ENCODE measurements around a stretch of chr2.

DNA sequence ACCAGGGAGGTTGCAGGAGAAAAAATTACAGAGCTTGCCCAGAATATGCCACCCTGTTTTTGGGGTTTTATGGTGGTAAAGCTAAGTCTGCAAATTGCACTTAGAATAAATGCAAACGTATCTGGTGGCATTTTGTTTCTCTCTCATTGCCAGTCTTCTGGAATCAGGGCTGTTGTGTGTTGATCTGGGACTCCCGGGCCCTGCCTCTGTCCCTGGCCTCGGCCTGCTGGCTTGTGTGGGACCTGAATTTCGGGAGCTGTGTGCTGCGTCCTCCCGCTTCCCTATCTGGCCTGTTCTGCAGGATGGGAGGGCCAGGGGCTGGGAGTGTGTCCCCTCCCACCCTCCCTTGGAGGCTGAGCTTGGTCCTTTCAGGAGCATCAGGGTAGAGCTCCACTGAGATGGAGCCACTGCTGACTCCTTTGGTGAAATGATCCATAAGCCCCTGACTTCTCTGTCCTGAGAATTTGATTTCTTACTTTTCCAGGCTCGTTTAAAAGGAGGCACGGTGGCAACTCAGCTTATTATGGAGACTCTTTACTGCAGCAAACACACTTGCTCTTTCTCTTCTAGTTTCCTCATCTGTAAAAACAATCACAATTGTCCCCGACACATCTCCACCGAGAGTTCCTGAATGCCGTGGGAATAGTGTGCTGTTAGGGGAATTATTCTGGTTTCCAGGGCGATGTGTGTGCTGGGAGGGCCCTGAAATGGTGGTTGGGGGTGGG is 118.6 kb downstream of the ACKR3 start:
- PRO-cap, result bidirectional peak, plus-strand start at position 385 of the sequence, minus-strand start at position 297 of the sequence

GRCh38 chr2:236782971-236783557 is 213.4 kb downstream of the ACKR3 start:
- PRO-cap, result no peak

DNA sequence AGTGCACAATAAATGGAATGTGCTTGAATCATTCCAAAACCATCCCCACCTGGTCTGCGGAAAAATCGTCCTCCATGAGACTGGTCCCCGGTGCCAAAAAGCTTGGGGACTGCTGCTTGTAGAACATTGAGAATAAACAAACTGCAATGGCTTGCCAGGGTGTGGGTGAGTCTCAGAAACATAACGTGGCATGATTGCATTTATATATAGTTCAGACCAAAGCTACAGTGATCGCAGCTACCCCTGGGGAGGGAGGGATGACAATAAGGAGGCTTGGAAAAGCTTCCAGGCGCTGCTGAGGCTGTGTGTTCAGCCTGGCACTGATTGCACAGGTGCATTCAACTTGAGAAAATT is 133.1 kb upstream of the COPS8 start:
- PRO-cap, result no peak

GRCh38 chr2:236967904-236968567 is 117.7 kb upstream of the COPS8 start:
- PRO-cap, result no peak

DNA sequence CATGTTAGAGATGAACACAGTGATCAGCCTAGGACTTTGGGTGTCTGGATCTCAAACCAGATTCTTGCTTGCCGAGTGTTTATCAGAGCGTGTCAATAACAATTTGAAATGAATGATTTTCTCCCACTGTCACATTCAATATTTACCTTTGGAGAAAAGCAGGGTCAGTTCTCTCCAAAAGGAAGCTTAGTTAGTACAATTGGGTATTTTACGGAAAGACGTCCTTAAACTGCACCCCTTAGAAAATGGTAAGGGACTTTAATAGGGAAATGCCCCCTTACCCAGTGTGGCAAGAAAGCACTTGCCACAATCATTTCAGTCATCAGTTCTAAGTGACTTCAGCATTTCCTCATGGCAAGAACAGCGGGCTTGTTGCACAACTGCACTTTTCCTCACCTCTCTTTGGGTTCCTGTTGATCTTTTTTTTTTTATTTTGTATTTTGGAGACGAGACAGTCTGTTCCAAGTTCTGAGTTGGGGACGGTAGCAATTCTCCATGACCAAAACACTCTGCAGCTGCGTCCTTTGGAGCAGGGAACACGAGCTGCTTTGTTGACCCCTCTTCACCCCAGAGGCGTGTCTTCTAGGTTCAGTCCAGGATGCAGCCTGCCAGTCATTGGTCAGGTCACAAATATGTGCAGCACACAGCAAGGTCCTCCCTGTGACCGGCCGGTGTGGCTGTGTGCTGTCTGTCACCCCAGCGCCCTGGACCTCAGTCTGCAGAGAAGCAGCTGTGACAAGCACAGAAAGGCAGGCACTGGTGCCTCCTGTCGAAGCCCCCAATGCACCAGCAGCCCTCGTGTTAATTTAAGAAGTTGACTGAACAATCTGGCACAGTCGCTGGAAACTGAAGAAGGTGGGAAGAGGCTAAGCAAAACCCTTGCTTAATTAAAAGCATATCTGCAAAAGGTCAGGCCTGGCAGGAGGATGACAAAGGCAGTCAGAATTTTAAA is 97.0 kb upstream of the COPS8 start:
- PRO-cap, result bidirectional peak, plus-strand start at position 714 of the sequence, minus-strand start at position 508 of the sequence

GRCh38 chr2:237155875-237156362 is 70.2 kb downstream of the COPS8 start:
- PRO-cap, result no peak

- PRO-cap, result no peak
Observed at GRCh38 chr2:237161045-237161795, 75.5 kb downstream of the COPS8 start.

DNA sequence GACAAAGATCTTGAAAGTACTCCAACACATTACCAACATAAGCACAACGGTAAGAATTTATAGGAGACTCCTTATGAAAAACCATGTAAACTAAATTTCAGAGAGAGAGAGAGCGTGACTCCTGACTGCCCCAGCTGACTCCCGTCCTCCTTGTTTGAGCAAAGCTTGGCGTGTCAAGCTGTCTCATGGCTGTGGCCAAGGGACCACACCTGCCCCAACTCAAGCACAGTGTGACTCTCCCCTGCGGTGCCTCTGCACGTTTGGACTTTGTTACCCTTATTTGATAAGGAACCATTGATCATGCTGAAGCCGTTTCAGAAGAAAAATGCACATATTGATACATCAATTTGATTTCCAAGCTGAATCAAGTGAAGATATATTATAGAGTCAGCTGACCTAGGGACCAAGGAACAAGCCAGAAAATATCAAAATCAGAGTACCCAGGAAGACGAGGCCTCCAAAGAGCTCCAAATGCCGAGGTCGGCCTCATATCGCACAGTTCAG is 124.8 kb downstream of the COL6A3 start:
- PRO-cap, result no peak

DNA sequence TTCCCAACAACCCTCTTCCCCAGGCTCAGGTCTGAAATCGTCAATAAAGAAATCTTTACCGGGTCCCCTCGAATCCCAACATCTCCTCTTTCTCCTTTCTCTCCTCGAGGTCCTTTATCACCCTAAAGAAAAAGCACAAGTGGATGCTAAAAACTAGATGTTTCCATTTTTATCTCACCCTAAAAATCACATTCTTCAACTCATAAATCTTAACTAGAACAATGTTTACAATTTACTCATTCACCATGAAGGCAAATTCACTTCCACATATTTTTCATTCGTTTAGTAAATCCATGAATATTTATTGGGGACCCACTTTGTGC is 55.5 kb downstream of the COL6A3 start:
- PRO-cap, result no peak

GRCh38 chr2:237361526-237362036 is 52.4 kb downstream of the COL6A3 start:
- PRO-cap, result no peak

- PRO-cap, result no peak
Observed at GRCh38 chr2:237364255-237364564, 49.8 kb downstream of the COL6A3 start.

GRCh38 chr2:237371670-237372164 is 42.2 kb downstream of the COL6A3 start:
- PRO-cap, result no peak

GRCh38 chr2:237403392-237403721 is 10.6 kb downstream of the COL6A3 start:
- PRO-cap, result no peak

GRCh38 chr2:237412982-237413933 is 706 bp downstream of the COL6A3 start:
- PRO-cap, result no peak

DNA sequence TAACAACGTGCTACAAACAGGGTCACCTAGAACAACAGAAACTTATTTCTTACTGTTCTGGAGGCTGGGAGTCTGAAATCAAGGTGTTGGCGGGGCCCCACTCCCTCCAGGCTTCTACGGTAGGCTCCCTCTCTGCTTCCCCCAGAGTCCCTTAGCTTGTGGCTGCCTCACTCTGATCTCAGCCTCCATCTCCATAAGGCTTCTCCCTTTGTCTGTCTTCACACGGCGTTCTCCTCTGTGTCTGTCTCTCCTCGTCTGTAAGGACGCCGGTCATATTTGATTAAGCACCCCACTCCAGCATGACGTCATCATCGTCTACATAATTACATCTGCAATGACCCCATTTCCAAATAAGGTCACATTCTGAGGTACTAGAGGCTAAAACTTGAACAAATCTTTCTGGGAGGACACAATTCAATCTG is 8.3 kb upstream of the COL6A3 start:
- PRO-cap, result no peak

- PRO-cap, result no peak
Observed at GRCh38 chr2:237432349-237433306, 18.7 kb upstream of the COL6A3 start.

DNA sequence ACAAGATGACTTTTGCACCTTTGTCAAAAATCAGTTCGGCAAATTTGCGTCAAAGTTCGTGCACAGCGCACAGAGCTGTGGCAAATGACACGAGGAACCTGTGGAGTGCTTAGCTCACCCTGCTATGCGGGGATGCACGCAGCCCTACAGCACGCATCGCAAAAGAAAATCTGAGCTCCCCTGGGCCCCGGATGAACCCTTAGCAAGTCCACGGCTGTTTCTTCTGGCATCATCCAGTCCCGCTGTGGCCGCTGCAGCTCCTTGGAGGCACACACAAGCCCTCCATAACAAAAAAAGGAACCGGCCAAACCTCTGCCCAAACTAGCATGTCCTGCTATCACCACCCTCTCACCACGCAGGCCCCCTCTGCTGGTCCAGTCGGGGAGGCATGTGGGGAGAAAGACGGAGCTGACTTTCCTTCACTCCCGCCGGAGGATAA is 35.6 kb upstream of the MLPH start:
- PRO-cap, result no peak

- PRO-cap, result no peak
Observed at GRCh38 chr2:237471484-237471927, 15.5 kb upstream of the MLPH start.

DNA sequence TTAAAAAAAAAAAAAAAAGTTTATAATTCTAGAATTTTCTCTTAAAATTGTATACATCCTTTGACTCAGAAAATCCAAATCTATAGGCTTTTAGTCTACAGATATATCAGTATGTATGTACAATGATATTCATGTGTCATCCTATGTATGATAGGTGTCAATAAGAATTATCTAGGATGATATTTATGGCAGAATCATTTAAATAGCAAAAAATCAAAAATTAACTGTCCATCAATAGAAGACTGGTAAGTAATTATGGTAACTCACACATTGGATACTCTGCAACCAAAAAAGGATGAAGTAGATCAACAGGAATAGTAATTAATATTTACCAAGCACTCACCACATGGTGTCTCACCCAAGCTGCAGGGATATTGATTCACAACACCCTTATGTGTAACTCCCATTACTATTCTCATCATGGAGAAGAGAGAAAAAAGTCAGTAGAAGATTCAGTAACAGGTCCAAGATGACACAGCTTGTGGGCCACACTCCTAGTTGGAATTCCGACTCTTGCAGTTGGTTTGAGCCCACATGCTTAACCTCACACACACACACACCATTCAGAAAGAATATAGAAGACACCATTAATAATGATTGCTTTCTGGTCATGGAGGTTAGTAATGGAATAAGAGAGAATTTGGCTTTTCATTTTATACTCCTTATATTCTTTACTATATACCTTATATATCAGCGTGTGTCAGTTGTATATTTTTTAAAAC is 1.8 kb upstream of the MLPH start:
- PRO-cap, result no peak

- PRO-cap, result no peak
Observed at GRCh38 chr2:237501708-237502463, 14.8 kb downstream of the MLPH start.